ENCODE data around the genes RHBDL3 and C17orf75.

DNA sequence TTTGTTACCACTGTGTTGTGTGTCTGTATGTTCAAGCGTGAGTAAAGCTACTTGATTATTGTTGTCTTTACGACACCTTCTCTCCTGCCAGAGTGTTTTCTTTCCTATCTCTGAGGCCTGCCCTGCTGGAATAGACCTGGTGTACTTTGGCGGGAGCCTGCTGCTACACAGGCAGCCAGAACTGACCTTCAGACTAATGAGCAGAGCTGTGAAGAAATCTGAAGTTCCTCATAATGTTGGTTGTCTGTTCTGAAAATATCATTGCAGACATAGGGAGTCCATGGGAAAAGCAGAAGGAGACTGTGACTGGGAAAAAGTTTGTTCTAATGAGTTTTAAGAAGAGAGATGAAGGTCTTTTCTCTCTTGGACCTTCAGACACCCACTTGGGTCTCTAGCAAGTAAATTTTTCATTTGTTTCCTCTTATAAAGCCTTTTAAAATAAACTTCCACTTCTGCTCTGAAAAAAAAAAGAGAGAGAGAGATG lies 9.9 kb downstream of the RHOT1 start:
- RAMPAGE, long total RNA: no peak
- RRBS: no CpG with 5 or more reads among the region's 3 CpGs

GRCh38 chr17:32159792-32160491 lies 17.6 kb downstream of the RHOT1 start:
- RAMPAGE, long total RNA: no peak
- RRBS: no CpG with 5 or more reads among the region's 13 CpGs

GRCh38 chr17:32265234-32266007 lies at the start of gene RHBDL3:
RHBDL3 (plus strand) TSS chr17:32265832.
- RAMPAGE, long total RNA: no peak
- RRBS: 3% methylated on average over 13 of the region's 80 CpGs

DNA sequence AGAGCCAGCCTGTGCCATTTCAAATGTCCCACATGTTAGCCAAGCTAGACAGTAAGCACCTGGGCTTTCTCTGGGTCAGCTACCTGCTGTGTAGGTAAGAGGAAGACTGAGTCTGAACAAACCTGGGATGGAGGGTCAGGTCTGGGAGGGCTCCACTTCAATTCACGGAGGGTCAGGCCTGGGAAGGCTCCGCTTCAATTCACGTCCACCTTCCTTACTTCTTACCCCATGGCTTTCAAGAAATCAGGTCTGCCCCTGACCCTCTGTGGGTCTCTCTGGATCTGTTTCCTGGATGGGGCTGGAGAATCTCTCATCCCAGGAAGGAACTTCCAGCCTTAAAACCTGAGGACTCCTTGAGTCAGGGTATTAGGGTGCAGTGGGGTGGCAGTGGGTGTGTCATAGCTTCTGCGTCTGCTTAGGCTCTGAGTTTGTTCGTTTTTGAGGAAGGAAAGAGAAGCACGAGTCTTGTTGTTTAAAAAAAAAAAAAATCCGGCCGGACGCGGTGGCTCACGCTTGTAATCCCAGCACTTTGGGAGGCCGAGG lies 23.3 kb downstream of the C17orf75 start:
- RAMPAGE, long total RNA: no peak
- RRBS: no CpG with 5 or more reads among the region's 12 CpGs

DNA sequence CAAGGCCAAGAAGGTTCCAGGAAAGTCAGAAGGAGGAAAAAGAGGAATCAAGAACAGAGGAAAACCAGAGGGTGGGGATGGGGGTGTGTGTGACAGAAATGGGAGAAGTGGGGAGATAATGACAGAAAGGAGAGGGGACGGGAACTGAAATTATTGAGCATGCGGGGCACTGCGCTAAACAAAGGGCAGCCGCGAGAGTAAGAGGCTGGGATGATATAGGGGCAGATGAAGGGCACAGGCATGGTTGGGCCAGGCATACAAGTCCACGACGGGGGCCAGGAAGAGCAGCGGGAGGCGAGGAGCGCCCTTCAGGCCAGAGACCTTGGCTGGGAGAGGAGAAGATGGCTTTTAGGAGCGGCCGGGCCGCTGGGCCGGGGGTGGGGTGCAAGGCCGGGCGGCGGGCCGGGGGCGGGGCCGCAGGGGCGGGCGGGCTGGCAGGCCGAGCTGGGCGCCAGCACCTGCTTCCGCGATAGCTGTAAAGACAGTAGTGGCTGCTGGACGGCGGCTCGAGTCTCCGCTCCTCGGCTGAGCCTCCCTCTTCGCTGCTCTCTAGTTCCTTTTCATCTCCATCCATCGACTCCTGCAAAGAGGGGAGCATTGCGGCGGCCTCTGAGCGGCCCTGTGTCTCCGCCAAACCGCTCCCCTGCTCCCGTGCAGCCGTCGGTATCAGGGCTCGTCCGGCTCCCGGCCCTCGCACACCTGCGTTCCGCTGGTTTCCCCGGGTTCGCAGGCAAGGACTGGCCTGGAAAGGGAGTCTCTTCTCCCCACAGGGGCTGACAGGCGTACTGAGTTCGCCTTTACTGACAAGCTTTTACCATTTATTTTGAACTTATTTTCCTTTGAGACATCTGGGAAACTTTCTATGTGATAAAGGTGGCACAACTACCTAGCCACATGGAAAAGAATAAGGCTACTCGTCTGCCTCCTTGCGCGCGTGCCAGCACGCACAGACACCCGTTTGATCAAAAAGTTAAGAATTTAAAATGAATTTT lies at the start of gene C17orf75:
TSS of gene C17orf75 (minus strand) at position 632 of the 992 bp plus-strand sequence.
- RAMPAGE, long total RNA: start-site peak on the minus strand centred at position 628 of the sequence, 34 bp wide, 32 and 64 reads in 2 replicates
- RRBS: no CpG with 5 or more reads among the region's 57 CpGs

GRCh38 chr17:32396258-32396777 lies 46.4 kb downstream of the ZNF207 start:
- RAMPAGE, long total RNA: no peak
- RRBS: no CpG with 5 or more reads among the region's 7 CpGs

- RAMPAGE, long total RNA: no peak
- RRBS: no CpG with 5 or more reads among the region's 11 CpGs
Observed at GRCh38 chr17:32483166-32484374, 3.2 kb upstream of the CDK5R1 start.

GRCh38 chr17:32806687-32807026 lies 70.3 kb downstream of the MYO1D start:
- RAMPAGE, long total RNA: no peak
- RRBS: no CpG with 5 or more reads among the region's 2 CpGs

DNA sequence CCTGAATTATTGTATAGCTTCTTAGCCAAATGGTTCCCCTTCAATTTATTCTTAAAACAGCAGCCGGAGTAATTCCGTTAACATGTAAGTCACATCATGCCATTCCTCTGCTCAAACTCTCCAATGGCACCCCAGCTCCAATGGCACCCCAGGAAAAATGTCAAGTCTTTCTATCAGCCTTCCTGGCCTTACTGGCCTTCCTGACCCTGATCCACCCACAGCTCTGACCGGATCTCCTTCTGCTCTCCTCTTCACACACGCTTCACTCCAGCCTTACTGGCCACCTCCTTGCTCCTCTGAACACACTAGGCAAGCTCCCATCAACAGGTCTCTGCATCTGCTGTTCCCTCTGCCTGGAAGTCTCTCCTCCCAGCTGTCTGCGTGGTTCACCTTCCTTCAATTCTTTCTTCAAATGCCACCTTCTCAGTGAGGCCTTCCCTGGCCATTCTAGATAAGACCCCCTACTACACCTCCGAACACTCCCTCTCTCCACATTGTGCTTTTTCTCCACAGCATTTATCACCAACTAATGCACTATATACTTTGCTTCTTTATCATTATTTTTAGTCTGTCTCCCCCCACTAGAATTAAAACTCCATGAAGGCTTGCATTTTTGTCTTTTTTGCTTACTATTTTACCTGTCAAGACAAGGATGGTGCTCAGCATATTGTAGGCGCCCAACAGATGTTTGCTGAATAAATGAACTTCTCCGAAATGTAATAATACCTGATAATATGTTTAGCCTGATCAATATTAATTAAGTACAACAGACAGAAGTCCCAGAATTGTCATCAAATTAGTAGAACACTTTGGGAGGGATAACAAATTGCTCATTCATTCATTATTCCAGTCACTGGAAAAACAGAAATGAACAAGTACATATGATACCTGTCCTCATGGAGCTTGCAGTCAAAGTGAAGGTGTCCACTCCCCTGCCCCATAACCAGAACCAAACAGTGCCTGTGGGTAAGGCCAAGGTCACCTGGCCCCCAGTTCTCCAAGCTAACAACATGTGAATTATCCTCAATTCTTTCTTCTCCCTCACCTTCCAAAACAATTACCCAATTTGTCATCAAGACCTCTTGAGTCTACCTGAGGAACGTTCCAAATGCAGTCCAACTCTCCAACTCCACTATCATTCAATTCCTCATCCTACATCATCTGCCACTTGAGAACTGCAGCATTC lies 43.1 kb downstream of the MYO1D start:
- RAMPAGE, long total RNA: no peak
- RRBS: no CpG with 5 or more reads among the region's 9 CpGs

DNA sequence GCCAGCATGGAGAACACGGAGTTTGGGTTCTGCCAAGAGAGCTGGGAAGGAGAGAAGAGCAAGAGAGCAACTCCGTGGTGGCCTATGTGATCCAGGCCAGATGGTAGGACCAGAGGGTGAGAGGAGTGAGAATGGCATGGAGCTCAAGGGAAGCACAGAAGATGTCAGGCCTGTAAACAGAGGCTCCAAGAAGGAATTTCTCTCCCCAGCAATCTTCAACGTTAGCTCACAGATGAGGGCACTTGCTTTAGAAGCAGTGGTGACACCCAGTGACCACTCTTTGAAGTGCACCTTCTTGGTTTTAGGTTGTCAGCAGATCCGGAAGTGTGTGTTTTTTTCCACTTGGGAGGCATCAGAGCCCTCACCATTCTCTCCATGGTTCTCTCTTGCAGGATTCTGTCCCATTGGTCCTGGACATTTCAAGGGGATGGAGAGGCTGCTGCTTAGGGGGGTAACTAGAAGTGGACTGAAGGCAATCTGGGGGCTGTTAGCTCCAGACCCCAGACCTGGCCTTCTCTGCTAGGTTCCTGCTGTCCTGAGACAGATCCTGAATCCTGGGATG lies 18.1 kb upstream of the TMEM98 start:
- RAMPAGE, long total RNA: no peak
- RRBS: no CpG with 5 or more reads among the region's 4 CpGs

DNA sequence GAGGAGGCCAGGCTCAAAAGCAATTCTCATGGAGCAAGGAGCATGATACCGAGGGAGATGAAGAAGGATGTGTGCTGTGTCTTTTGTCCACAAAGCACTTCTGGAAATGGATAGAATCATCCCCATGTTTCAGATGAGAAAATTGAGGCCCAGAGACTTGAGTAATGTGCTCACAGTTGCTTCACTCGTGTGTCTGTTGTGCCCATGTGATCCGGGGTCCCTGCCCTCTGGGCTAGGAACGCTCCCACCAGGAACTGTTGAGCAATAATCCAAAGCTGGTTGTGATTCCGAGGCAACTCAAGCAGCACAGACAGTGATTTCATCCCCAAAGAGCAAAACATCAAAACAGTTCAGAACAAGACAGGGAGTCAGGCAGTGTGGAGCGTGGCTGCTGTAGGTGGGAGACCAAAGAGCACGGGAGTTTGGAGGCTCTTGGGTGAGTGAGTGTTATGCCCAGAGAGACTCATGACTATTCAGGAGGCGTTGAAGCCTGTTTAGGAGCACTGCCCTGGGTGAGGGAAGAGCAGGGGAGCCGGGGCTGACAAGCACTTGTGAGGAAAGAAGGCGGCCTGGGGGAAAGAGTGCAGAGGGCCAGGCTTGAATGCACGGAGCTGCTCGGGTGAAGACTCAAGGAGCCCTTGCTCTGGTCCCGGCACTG lies 205.0 kb upstream of the ASIC2 start:
- RAMPAGE, long total RNA: no peak
- RRBS: 96% methylated on average over 1 of the region's 13 CpGs

DNA sequence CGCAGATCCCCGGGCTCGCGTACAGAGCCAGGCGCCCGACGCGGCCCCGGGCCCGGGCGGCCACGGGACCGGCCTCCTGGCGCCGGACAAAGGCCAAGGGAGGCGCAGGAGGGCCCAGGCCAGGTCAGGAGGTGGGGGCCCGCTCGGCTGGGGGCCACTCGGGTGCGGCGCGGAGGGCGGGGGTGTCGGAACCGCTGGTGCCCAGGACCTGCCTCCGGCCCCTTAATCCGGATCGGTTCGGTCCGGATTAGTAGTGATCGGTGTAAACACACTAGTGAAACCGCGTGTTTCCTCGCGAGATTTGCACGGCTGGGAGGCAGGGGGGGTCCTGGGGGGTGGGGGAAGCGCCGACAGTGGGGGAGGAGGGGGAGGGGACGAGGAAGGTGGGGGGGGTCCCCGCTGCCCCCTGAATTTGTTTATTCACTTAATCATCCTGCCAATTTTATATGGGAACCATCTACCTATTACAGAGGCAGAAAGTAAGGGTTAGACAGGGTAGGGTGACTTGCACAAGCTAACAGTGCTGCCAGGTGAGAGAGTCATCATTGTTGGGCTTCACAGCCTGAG lies 214.9 kb upstream of the CCL2 start:
- RAMPAGE, long total RNA: no peak
- RRBS: no CpG with 5 or more reads among the region's 40 CpGs

- RAMPAGE, long total RNA: no peak
- RRBS: no CpG with 5 or more reads among the region's 7 CpGs
Observed at GRCh38 chr17:34235162-34236211, 19.6 kb upstream of the CCL2 start.

- RAMPAGE, long total RNA: no peak
- RRBS: no CpG with 5 or more reads among the region's 3 CpGs
Observed at GRCh38 chr17:34601225-34601732, 21.9 kb downstream of the TMEM132E start.

DNA sequence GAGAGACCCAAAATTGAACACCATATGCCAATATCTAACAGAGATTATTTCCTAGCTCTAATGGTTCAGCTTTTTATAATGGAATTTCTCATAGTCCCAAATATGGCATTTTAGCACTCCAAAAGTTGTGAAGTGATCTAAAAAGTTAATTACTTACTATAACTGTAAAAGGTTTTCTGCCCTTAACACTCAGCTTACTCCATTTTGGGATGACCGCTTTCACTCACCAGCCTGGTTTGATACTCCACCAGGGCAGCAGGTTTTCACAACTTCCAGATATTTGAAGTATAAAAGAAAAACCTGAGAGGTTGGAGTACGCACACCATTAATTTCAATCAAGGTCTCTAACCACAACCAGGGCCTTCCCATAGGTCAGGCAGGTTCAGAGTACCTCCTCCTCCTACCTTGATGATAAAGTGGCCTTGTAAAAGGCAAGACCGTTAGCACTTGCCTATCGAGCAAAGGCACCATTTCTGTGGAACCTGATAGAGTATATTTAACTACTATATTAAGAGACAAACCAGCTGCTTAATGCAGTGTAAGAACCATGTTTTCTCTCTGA lies 3.5 kb downstream of the RFFL start:
- RAMPAGE, long total RNA: no peak
- RRBS: no CpG with 5 or more reads among the region's 4 CpGs

- RAMPAGE, long total RNA: no peak
- RRBS: 1% methylated on average over 40 of the region's 81 CpGs
Observed at GRCh38 chr17:35088938-35089607, 25.6 kb upstream of the RFFL start.

DNA sequence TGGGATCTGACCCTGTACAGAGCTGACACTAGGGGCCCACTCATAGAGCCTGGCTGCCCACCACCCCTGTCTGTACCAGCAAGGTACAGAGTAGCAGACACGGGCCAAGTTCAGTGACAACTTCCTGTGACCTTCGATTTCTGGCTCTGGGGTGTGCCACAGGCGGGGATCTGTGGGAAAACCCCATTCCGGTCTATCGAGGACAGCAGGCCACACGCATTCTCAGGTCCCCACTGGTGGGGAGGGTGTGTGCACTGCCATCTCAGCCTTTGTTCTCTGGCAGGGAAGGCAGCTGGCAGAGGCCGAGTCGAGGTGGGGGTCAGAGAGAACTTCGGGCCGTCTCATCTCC lies 10.0 kb downstream of the NLE1 start:
- RAMPAGE, long total RNA: no peak
- RRBS: no CpG with 5 or more reads among the region's 10 CpGs

DNA sequence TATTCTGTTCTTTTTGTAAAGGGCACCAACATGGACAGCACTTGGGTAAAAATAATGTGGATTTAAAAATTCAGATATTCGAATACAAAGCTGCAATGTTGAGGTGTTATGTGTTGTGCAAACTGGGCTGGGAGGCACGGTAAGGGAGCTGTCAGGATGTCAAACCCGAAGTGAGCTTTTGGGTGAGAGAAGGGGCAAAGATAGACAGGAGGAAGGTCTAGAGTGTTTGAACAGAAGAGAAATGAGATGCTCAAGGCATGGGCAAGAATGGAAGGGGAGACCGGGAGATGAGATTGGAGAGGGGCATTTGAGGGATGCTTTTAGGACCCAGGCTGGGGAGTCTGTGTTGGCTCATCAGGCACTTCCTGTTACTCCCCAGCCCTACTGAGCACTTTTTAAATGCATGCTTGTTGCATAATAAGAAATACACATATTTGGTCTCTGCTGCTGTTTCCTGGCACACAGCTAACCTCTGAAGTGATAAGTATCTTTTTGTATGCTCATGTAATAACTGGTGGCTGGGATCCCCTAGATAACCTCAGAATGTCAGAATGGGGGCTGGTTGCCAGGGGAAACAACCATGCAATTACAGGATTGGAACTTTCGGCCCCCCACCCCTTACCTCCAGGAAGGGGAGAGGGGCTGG lies 13.7 kb downstream of the UNC45B start:
- RAMPAGE, long total RNA: no peak
- RRBS: no CpG with 5 or more reads among the region's 5 CpGs

GRCh38 chr17:35487110-35487706 lies 38.6 kb upstream of the SLFN13 start:
- RAMPAGE, long total RNA: no peak
- RRBS: no CpG with 5 or more reads among the region's 33 CpGs

DNA sequence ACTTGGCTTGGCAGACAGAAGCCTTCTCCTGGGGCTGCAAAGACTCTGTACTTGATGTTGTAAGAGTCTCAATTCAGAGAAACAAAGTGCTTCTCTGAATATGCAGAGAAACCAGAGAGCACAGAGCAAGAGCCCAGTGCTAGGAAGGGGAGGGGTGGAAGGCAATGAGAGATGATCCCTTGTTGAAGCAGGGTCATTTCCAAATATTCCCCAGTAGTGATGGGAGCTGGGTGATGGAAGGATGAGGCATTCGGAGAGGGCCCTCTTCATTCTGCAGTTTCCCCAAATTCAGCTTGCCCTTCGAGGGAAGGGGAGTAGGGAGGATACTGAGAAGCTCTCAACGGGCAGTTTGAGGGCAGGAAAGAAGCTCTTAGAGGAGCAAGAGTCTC lies 2.1 kb downstream of the MMP28 start:
- RAMPAGE, long total RNA: no peak
- RRBS: no CpG with 5 or more reads among the region's 3 CpGs

Measured in epithelial cell of alveolus of lung (primary cell).